ENCODE measurements around the gene RFC2.

GRCh38 chr7:74194478-74195361, 15.1 kb upstream of the LAT2 start:
- RRBS = no CpG with 5 or more reads among the region's 26 CpGs

- RRBS = 93% methylated on average over 4 of the region's 13 CpGs
Measured at GRCh38 chr7:74212481-74213068, 2.8 kb downstream of the LAT2 start.

DNA sequence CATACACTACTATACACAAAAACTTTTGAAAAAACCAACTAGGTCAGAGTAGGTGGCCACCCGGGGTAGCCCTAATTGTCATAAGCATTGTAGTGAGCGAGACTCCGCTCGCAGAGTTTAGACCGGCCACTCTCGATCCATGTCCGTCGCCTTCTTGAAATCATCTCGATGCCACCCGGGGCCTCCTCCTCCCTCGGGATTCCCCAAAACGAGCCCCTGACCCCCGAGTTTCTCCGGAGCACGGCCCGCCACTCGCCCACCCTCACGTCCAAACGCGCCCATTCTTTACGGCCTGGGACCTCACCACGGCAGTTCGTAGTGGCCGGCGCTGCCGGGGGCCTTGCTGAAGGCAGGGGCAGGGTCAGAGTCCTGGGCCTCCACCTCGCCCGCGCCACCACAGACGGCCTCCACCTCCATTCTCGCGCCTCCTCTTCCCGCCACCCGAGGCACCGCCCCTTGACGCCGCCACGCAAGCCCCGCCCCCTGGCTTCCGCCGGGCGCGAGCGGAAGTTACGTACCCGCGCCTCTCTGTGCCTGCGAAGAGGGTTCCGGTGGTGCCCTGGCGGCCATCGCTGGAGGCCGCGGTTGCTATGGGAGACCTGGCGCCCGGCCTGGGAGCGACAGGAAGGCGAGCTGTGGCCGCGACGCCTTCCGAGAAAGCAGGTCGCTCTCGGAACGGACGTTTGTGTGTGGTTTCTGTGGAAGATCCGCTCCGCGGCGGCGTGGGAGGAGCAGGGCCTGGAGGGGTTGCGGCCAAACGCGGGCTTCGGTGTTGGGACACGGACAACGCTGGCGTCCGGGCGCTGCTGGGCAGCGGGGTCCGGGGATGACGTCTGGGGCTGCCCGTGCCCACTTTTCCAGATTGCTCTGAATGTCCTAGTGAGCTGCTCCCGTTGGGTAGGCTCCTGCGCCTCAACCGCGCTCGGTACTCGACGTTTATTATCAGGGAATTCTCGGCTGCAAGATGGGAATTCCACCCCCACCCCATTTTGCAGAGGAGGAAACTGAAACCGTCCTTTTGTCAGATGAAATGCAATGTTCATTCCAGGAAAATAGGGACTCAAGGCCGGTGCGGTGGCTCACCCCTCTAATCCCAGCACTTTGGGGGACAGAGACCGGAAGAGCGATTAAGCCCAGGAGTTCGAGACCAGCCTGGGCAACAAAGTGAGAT, at the start of gene RFC2:
RFC2 (minus strand) TSS at position 433 of the 1,171 bp plus-strand sequence.
- RRBS = 3% methylated on average over 34 of the region's 97 CpGs

DNA sequence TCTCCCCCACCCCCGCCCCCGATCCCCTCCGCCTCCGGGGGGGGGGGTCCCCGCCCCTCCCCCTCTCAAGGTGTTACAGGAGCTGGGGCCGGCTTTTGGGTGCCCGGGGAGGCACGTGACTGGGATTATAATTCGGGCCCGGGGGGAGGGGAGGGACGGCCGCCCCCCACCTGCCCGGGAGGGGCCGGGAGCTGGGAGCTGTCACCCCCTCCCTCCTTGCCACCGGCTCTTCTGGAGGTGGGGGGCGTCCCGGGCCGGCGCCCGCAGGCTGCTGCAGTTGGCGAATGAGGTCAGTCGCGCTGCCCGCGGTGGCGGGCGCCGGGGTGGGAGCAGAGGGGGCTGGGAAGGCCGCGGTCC, 496 bp downstream of the GTF2IRD1 start:
- RRBS = 2% methylated on average over 20 of the region's 30 CpGs

DNA sequence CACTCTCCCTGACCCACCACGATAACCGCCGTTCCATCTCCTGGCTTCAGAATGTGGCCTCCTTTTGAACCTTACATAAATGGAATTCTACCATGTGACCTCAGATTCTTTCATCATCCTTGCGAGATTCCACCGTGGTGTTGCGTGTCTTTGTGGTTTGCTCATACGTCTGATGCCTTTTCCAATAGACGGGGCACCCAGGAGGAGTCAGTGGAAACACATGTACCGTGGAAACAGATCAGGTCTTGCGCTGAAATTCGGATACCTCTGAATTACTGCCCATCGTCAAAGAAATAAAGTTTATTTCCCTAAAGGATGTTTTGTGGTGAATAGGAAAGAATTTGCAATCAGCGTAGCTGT, 28.9 kb downstream of the GTF2IRD1 start:
- RRBS = no CpG with 5 or more reads among the region's 13 CpGs

GRCh38 chr7:74612133-74612945, 45.2 kb upstream of the GTF2I start:
- RRBS = no CpG with 5 or more reads among the region's 12 CpGs

- RRBS = no CpG with 5 or more reads among the region's 17 CpGs
Measured at GRCh38 chr7:74707042-74707819, 49.7 kb downstream of the GTF2I start.

DNA sequence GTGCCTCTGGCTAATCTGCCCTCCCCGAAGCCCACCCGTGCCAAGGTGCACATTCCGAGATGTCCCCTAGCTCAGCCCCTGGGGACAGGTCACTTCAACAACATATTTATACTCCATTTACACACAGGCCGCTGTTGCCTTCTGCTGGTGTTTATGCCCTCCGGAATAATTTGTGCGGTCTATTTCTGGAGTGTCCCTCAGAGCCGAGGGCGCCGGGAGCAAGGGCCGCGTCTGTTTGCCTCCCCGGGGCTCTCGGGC, 39.3 kb downstream of the CASTOR2 start:
- RRBS = no CpG with 5 or more reads among the region's 13 CpGs

DNA sequence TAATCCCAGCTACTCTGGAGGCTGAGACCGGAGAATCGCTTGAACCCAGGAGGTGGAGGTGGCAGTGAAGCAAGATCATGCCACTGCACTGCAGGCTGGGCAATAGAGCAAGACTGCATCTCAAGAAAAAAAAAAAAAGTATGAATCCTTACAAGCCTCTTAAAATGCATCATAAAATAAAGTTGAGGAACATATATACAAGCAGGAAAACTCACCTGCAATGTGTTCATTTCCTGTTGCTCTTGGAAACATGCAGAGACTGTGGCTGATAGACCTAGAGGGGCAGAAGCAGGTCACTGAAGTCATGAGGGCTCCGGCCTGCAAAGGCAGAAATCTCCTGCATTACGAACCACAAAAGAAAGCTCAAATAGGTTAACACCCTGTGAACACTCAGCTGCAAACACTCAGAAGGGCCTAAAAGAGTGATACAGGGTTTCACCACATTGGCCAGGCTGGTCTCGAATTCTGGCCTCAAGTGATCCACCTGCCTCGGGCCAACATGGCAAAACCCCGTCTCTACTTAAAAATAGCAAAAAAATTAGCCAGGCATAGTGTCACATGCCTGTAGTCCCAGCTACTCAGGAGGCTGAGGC, 33.7 kb downstream of the SPDYE5 start:
- RRBS = no CpG with 5 or more reads among the region's 7 CpGs

- RRBS = 3% methylated on average over 20 of the region's 39 CpGs
Measured at GRCh38 chr7:75638327-75639003, 100.3 kb downstream of the HIP1 start.

DNA sequence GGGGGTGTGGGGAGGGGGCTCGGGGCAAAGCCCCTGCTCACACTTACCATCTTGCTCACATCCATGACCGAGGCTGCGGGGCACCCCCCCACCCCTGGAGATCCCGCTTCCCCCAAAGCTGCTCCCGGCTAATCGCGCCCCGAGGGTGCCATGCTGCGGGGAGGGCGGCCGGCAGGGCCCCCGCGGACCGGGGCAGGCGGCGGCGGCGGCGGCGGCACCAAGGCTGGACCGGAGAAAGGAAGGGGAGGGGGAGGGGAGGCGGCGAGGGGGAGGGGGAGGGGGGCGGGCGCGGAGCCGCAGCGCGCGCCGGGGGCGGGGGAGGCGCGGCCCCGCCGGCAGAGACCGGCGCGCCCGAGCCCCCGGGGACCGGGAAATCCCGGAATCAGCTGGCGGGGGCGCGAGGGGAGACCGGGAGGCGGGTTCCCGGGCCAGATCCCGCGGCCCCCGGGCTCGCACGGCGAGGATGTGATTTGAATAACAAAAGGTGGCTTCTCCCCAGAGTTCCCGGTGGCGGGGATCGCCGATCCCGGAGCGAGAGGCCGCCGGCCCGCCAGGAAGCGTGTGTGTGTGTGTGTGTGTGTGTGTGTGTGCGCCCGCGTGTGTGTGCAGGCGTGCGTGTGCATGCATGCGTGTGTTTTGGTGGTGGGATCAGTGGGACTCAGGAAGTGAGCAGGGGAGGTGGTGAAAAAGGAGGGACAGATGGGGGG, 99.6 kb downstream of the HIP1 start:
- RRBS = 2% methylated on average over 30 of the region's 71 CpGs

GRCh38 chr7:75865259-75865596, 13.6 kb upstream of the RHBDD2 start:
- RRBS = no CpG with 5 or more reads among the region's 7 CpGs

GRCh38 chr7:75951446-75951958, 36.5 kb downstream of the POR start:
- RRBS = no CpG with 5 or more reads among the region's 11 CpGs

GRCh38 chr7:75965801-75967096, 28.1 kb downstream of the TMEM120A start:
- RRBS = 46% methylated on average over 2 of the region's 36 CpGs

GRCh38 chr7:76069174-76069677, 21.3 kb downstream of the MDH2 start:
- RRBS = no CpG with 5 or more reads among the region's 9 CpGs

DNA sequence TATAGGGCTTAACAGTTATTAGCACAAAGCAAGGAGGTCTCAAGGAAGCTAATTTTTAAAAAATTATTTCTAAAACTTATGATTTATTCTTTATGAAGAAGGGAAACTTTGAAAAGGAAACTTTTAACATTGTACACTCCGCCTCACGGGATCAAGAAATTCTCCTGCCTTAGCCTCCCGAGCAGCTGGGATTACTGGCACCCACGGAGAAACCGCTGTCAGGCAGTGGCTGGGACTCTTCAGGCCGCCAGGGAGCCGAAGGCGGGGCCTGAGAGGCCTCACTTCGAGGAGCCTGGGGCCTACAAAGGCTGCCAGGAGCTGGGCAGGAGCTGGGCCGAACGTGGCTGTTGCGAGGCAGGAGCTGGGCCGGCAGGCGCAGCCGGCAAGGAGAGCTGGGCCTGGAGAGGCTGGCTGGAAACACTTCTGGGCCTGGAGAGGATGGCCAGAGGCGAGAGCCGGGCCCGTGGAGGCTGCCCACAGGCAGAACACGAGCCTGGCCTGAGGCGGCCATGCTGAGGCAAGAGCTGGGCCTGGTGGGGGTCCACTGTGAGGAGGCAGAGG, 23.4 kb downstream of the MDH2 start:
- RRBS = 24% methylated on average over 2 of the region's 20 CpGs

GRCh38 chr7:76150193-76150797, 51.4 kb upstream of the SRRM3 start:
- RRBS = 19% methylated on average over 10 of the region's 40 CpGs

- RRBS = no CpG with 5 or more reads among the region's 5 CpGs
Measured at GRCh38 chr7:76220747-76221034, 19.0 kb downstream of the SRRM3 start.

DNA sequence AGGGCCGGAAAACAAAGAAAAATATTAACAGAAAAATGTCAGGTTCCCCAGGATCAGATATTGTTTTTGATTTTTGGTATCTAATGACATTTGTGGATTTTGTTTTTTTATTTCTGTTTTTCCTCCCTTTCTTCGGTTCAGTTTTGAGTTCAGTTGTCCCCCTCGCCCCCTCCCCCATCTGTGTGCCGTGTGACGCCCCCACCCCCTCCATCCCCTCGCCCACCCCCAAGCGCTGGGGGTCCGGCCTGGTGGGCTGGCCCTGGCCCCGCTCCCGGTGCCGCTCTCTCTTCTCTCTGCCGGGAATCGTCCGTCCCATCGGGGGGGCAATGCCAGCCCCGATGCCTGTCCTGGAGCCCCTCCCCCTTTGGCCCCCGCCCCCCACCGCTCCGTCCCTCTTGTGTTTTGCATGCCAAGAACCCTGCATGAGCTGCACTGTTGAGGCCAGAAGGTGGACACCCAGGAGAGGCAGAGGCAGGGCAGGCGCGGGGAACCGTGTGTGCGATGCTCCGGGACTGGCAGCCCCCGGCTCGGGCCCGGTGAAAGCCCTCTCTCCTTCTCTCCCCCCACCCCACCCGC, 22.2 kb upstream of the HSPB1 start:
- RRBS = no CpG with 5 or more reads among the region's 28 CpGs

- RRBS = no CpG with 5 or more reads among the region's 6 CpGs
Measured at GRCh38 chr7:76300114-76300650, 2.3 kb upstream of the HSPB1 start.